AG04450 (cell line): Measurements from ENCODE around the gene DPEP1.

GRCh38 chr16:89389476-89390196 is 100.7 kb downstream of the ANKRD11 start:
- CAGE, long polyA plus RNA = no peak
- RRBS = no CpG with 5 or more reads among the region's 42 CpGs

GRCh38 chr16:89407198-89408441 is 82.7 kb downstream of the ANKRD11 start:
- CAGE, long polyA plus RNA = no peak
- RRBS = no CpG with 5 or more reads among the region's 26 CpGs

GRCh38 chr16:89523483-89524385 is 15.5 kb downstream of the SPG7 start:
- CAGE, long polyA plus RNA = no peak
- RRBS = no CpG with 5 or more reads among the region's 43 CpGs

DNA sequence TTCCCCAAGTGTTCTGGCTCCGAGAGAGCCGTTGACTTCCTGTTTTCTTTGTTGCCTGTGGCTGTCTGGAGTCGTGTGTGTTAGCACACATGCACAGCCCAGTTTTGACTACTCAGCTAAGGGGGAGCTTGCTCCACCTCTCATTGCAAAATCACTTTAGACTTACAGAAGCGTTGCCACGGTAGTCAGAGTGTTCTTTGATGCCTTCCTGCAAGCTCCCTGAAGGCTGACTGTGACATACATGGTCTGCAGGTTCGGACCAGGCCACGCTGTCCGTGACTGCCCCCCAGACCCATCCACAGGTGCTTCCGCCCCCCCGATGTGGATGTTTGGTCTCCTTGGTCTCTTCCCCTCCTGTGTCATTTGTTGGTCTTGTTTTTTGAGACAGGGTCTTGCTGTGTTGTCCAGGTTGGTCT is 25.9 kb upstream of the RPL13 start:
- CAGE, long polyA plus RNA = no peak
- RRBS = no CpG with 5 or more reads among the region's 10 CpGs

- CAGE, long polyA plus RNA = no peak
- RRBS = no CpG with 5 or more reads among the region's 14 CpGs
Measured at GRCh38 chr16:89536579-89536726, 24.0 kb upstream of the RPL13 start.

- CAGE, long polyA plus RNA = no peak
- RRBS = 51% methylated on average over 5 of the region's 11 CpGs
Measured at GRCh38 chr16:89613081-89613818, at the start of gene DPEP1. Gene DPEP1 (plus strand): TSS chr16:89613642.

DNA sequence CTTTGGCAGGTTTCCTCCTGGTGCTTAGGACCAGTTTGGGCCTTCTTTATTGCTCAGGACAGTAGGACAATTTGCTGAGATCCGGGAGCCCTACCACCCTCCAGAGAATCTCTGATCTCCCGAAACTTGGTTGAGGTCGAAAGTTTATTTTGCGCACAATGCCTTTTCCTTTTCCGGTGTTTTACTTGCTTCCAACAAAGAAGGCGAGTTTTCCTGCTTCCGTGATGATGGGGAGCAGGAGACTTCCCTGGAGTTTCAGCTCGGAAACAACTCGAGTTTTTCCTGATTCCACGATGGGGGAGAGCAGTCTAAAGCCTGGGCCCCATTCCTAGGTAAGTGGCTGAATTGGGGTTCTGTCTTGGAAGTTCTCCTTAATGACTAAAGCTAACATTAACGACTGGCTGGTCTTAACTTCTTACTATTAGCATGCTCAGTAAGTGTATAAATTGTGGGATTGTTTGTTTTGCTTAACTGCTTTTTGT is 13.9 kb upstream of the CDK10 start:
- CAGE, long polyA plus RNA = no peak
- RRBS = 93% methylated on average over 3 of the region's 11 CpGs

GRCh38 chr16:89695667-89696076 is 5.8 kb downstream of the SPATA2L start:
- CAGE, long polyA plus RNA = no peak
- RRBS = 87% methylated on average over 2 of the region's 16 CpGs

GRCh38 chr16:89711486-89712170 is 9.1 kb downstream of the VPS9D1 start:
- CAGE, long polyA plus RNA = start-site peak on the plus strand at chr16:89711843-89711894, 61 and 39 reads in 2 replicates
- RRBS = 5% methylated on average over 15 of the region's 51 CpGs

GRCh38 chr16:89830294-89830602 is 2.0 kb downstream of the SPIRE2 start:
- CAGE, long polyA plus RNA = no peak
- RRBS = no CpG with 5 or more reads among the region's 2 CpGs

DNA sequence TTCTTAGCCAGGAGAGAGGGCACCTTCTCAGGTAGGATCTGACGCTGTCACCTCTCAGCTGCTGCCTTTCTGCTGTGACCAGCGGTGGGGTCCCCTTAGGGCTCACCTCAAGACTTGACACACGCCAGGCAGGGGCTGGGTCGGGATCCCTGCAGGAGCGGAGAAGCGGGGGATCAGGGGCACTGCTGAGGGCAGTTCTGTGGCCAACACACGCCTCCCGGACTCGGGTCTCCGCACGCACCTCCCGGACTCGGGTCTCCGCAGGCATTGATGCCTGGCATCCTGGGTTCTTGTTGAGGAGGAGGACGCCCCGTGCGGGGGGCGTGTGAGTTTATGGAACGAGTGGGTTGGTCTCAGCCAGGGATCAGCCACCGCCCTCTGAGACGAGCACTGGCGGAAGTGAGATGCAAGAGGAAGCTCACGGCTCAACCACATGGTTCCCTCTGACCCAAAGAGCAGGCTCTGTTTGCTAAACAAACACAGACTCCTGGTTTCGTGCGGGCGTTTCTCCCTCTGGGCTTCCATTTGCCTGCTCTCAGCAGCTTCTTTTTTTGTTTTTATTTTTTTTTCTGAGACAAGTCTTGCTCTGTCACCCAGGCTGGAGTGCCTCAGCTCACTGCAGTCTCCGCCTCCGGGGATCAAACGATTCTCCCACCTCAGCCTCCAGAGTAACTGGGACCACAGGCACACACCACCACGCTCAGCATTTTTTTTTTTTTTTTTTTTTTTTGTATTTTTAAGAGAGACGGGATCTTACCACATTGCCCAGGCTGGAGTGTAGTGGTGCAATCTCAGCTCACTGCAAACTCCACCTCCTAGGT is 9.4 kb downstream of the SPIRE2 start:
- CAGE, long polyA plus RNA = no peak
- RRBS = no CpG with 5 or more reads among the region's 31 CpGs

- CAGE, long polyA plus RNA = no peak
- RRBS = 100% methylated on average over 1 of the region's 24 CpGs
Measured at GRCh38 chr16:89893381-89894020, 20.1 kb downstream of the TCF25 start.

- CAGE, long polyA plus RNA = no peak
- RRBS = no CpG with 5 or more reads among the region's 12 CpGs
Measured at GRCh38 chr16:89903882-89904284, 14.8 kb upstream of the MC1R start.

GRCh38 chr16:89906168-89906696 is 12.4 kb upstream of the MC1R start:
- CAGE, long polyA plus RNA = no peak
- RRBS = 96% methylated on average over 7 of the region's 28 CpGs

GRCh38 chr16:89957868-89958178 is 9.3 kb downstream of the DEF8 start:
- CAGE, long polyA plus RNA = no peak
- RRBS = 67% methylated on average over 1 of the region's 5 CpGs